ENCODE data around the genes EMSY, ALG8 and KCTD21.

DNA sequence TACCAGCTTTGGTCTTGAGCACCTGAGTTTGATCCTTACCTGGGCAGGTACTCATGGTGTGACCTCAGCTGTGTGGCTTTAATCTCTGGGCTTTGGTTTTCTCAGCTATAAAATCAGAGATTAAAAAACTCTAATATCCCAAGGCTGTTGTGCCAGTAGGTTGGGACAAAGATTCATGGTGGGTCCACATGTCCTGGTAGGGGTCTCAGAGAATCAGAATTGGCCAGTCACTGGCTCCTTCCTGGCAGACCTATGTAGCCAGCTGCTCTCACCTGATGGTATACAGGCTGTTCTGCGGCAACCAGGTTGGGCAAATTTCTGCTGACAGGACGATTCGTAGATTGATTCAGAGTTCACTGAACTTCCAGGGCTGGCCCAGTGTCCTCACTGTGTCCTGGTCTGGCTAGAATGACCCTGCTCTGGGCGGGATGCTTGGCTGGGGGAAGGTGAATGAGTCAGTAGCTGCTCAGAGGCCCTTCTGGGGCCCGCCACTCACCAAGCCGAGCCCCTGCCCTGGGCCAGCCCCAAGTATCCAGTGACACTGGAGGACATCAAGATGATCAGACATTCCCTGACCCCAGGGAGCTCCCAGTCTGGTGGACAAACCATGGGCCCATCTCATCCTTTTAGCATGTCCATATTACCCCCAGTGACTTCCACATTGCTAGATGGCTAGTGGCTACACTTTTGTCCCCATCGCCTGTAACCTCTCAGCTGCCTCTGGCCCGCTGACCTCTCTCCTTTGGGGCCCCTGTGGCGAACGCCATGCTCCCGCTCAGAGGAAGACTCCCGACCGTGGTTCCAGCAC, 62.9 kb upstream of the WNT11 start:
- PRO-cap = no peak

DNA sequence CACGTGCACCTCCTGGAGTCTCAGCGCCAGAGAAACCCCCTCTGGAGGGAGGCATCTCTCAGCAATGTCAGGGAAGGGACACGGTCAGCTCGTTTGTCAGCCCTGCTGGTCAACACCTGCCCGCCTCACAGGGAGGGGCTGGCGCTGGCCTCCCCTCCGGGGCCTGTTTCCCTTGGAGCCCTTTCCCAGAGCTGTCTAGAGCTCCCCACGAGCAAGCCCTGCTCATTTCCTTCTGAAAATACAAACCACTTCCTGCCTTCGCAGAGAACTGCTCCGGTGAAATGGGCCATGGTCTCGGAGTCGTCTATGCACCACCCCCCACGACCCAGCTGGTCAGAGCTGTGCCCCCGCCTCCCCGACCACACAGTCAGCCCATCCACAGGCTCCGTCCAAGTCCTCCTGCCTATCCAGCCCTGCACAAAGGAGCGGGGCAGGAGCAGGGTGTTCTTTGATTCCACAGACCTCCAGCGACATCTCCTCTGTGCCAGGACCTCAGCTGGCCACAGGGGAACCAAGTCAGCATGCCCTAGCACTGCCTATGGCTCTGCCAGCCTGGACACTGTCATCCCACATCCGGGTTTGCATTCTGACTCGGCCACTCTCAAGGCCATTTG, 81.9 kb upstream of the WNT11 start:
- PRO-cap = no peak

- PRO-cap = unidirectional peak, plus-strand start at chr11:76444433; bidirectional peak, plus-strand start at chr11:76444790, minus-strand start at chr11:76444676; bidirectional peak, plus-strand start at chr11:76444920, minus-strand start at chr11:76444867
Observed at GRCh38 chr11:76443880-76445320, at the start of gene EMSY. Gene EMSY, plus strand, starts transcription at chr11:76445018.

DNA sequence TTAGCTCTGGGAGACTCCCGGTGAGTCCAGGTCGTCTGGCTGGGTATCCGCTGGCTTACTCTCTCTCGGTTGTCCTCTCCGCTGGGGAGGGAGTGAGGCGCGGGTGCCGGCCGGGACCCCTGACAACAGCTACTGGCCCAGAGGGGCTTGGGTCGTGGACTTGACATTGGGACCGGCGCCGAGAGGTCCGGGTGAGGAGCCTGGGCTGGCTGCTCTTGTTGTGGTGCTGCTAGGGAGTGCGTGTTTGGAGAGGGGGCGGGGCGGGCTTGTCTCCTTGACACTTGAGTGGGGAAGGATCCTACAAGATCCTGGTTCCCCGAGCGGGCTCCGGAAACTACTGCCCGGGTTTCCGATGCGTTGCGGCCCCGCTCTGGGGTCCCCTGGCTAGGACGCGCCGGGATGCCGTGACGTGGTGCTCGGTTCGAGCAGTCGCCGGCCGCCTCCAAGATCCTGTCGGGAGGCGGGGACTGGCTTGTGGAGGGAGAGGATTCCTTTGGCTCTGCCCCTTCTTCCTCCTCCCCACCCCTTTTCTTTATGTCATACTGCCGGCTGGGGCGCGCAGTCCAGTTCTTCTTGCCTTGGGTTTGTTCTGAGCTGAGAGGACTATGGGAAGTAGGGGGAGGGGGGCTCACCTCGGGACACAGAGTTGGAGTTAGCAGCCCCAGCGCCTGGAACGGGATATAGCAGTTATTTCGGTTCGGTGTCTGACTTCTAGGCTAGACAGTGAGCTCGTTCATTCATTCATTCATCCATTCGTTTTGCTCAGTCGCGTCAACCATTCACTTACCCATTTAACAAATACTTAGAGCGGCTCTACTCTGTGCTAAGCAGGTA, 720 bp downstream of the EMSY start:
- PRO-cap = unidirectional peak, minus-strand start at position 455 of the sequence

GRCh38 chr11:76578358-76579336, 91.9 kb downstream of the LRRC32 start:
- PRO-cap = no peak

DNA sequence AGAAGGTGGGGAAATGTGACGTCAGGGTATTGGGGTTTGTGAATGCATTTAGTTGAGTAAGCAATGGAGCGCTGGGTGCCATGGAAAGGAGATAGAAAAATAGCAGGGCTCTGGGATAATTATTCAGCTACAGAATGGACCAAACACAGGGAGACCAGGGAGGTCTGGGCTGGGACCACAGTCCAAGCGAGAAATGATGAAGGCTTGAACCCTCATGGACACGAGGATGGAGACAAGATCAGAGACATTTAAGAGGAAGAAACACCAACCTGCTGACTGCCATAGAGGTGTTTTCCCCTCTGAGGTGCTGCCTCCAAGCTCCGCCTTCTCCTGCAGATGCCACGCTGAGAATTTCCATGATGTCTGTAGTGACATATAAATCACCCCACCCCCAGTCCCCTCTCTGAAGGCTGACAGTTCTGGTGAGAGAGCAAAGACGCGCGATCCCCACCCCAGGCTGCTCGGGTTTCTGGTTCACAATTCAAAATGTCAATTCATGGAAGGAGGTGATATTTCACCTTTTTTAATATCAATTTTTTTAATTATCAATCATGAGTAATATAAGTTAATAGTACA, 28.3 kb downstream of the LRRC32 start:
- PRO-cap = bidirectional peak, plus-strand start at position 433 of the sequence, minus-strand start at position 278 of the sequence

- PRO-cap = no peak
Observed at GRCh38 chr11:76656787-76657099, 13.8 kb downstream of the LRRC32 start.

DNA sequence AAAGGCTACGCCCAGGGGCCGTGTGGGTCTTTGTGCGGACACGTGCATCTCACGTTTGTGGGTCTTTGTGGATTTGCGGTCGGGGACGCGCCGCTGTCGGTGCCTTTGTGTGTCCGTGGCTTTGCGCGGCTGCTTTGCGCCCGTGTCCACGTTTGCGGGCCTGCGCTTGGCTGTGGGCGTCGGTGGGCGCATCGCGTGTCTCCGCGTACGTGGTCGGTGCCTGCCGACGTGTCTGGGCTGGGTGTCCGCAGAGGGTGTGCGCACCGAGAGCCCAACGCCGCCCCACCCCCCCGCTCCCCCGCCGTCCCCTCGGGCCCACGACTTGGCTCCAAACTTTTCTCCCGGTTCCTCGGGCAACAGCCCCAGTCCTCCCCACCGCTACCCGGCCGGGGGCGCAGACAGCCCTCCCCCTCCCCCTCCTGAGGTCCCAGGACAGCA, 483 bp downstream of the TSKU start:
- PRO-cap = bidirectional peak, plus-strand start outside the sequence, minus-strand start at position 340 of the sequence

- PRO-cap = no peak
Observed at GRCh38 chr11:76801767-76802350, 18.7 kb downstream of the TSKU start.

- PRO-cap = no peak
Observed at GRCh38 chr11:76885796-76886467, 25.2 kb downstream of the ACER3 start.

- PRO-cap = no peak
Observed at GRCh38 chr11:77108506-77108750, 5.8 kb downstream of the OMP start.

DNA sequence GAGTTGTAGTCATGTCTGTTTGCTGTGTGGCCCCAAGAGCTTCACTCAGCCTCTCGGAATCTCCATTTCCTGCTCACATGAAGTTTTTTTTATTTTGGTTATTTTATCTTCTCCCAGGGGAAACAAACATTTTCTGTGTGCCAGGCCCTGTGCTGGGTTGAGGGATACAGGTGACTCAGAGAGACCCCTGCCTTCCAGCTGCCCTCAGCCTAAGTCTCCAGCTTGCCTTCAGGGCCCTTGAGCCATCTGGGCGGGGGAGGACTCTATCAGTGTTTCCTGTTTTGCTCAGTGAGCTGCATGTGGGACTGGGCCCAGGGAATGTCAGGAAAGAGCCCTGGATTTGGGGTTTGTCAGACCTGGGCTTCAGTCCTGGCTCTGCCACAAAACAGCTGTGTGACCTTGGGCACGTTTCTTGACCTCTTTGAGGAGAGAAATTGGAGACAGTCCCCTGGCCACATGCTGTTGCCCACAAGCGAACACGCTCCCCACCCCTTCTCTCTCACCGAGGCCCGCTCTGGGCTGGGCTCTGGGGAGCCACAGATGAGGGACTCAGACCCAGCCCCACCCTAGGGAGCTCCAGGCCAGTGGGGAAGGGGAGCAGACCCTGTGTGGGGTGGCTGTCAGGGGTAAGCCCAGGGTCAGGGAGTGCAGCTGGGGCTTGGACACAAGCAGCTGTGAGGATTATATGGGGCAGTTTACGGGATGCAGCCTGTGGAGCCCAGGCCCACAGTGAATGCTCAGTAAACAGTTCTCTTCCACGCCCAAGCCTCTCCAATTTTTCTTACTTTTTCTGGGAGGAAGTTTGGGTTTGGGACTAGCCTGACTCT, 12.2 kb downstream of the MYO7A start:
- PRO-cap = no peak

DNA sequence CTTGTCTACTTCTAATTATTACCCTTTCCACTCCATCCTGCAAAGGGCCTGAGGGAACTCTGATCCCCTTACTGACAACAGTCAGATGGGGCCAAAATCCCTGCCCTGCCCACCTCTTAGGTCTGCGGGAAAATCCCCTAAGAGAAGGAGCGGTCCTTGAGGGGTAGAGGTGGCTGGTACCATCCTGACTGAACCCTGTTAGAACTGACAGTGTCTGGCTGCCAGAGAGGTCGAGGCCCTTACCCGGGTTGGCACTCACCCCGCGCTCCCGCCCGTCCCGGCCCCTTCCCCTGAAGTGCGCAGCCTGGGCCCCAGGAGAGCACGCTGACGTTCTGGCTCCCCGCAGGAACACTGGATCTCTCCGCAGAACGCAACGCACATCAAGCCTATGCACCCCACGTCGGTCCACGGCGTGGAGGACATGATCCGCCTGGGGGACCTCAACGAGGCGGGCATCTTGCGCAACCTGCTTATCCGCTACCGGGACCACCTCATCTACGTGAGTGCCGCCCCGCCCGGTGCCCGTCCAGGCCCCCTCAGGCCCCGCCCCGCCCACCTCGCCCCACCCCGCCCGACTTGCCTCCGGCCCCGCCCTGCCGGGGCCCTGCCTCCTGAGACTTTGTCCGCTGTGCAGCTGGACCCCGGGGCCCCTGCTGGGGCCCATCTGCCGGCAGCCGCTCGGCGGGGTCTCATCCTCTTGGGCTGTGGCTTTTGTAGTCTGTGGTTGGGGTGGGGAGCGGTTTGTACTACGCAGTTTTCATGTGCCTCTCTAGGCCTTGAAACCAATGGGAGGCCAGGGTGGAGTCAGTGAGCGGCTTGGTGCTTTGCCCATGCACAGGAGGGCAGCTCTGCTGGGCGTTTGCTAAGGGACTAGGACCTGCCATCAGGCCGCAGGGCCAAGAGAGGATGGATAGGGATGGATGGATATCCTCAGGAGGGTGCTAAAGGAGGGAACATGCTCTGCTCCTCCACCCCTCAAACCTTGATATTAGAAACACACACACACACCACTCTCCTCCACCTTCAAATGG, 19.7 kb downstream of the MYO7A start:
- PRO-cap = no peak

- PRO-cap = no peak
Observed at GRCh38 chr11:77175714-77176338, 47.8 kb downstream of the MYO7A start.

- PRO-cap = no peak
Observed at GRCh38 chr11:77701599-77702595, 64.3 kb upstream of the CLNS1A start.

- PRO-cap = no peak
Observed at GRCh38 chr11:78030362-78030855, 7.3 kb upstream of the KCTD14 start.

DNA sequence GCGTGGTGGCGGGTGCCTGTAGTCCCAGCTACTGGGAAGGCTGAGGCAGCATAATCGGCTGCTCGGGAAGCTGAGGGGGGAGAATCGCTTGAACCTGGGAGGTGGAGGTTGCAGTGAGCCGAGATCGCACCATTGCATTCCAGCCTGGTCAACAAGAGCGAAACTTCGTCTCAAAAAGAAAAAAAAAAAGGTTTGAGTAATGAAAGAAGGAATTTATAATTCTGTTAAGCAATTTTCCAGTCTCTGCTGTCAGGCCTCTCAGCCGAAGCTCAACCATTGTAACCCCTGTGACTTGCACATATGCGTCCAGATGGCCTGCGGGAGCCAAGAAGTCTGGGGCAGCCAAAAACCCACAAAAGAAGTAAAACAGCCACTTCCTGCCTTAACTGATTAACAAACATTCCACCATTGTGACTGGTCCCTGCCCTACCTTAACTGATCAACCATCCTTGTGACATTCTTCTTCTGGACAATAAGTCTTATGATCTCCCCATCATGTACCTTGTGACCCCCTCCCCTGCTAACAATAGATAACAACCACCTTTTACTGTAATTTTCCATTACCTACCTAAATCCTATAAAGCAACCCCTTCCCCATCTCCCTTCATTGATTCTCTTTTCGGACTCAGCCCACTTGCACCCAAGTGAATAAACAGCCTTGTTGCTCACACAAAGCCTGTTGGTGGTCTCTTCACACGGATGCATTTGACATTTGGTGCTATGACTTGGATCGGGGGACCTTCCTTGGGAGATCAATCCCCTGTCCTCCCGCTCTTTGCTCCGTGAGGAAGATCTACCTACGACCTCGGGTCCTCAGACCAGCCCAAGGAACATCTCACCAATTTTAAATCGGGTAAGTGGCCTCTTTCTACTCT, 1.2 kb upstream of the NDUFC2 start:
- PRO-cap = no peak

DNA sequence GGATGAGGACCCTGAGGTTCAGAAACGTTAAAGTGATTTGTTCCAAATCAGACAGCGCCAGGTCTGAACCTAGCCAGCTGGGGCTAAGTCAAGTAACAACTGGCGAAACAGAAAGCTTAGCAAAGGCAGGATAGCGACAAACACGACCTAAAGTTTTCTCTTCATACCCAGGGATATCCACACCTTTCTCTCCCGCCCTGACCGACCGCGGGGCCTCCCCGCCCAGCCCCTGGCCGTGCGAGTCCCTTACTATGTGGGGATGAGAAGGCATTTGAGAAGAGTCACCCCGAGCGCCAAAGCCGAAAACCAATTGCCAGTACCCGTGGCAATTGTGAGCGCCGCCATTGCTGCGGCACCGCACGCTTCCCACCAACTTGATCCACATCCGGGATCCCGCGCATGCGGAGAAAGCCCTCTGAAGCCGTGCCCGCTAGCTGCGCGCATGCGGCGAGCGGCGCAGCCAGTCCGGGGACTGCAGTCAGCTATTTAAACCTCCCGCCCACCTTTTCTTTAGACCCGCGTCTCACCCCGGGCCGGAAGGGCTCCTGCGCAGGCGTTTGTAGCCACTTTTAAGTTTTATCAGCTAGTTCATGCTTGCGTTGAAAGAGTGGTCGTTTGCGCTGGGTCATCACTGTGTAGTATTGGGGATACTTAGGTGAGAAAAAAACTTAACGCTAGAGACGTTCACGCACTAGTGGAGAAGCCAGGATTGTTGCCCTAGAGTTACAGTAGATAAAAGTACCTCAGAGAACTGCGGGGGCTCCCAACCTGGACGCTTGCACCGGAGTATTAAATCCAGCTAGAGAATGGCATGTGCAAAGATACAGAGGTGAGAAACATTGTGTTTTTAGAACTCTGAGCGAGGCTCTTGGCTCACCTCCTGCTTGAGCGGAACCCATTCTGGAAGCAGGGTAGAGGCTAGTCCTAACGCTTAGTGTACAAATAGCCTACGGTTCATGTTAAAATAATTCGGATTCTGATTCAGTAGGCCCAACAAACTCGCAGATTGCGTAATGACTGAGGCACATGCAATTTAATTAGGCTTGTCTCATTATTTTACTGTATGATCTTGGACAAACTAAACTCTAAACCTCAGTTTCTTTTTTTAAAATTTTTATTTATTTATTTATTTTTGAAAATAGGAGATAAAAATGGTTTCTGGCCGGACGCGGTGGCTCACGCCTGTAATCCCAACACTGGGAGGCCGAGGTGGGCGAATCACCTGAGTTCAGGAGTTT, at the start of gene ALG8:
TSS of gene ALG8 (minus strand) at position 383 of the 1,238 bp plus-strand sequence.
- PRO-cap = bidirectional peak, plus-strand start at position 459 of the sequence, minus-strand start at position 381 of the sequence

DNA sequence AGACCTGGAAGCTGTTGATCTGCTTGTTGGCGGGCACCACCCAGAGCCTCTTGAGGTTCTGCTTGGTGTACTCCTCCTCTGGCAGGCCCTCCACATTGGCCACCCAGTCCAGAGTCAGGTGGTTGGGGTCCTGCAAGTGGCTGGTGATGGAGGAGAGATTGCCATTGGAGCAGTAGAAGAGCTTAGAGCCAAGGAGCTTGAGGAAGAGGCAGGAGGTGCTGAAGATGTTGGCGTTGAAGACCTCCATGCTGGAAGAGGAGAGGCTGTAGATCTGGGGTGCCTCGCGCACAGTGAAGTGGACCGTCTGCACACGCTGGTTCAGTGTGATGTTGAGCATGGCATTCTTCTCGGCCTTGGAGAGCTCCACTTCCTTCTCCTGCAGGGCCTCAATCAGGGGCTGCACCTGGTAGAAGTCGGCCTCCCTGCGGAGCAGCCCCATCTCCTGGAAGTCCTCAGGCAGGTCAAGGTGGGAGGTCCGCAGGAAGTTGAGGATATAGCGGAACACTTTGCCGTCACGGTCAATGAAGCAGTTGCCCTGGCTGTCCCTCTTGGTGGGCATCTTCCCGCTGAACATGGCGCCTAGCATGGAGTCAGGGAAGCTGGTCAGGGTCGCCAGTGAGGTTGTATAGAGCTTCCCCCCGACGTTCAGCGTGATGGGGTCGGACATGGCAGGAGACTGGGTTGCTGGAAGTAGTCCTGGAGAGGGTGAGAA, 14.4 kb downstream of the KCTD21 start:
- PRO-cap = no peak

DNA sequence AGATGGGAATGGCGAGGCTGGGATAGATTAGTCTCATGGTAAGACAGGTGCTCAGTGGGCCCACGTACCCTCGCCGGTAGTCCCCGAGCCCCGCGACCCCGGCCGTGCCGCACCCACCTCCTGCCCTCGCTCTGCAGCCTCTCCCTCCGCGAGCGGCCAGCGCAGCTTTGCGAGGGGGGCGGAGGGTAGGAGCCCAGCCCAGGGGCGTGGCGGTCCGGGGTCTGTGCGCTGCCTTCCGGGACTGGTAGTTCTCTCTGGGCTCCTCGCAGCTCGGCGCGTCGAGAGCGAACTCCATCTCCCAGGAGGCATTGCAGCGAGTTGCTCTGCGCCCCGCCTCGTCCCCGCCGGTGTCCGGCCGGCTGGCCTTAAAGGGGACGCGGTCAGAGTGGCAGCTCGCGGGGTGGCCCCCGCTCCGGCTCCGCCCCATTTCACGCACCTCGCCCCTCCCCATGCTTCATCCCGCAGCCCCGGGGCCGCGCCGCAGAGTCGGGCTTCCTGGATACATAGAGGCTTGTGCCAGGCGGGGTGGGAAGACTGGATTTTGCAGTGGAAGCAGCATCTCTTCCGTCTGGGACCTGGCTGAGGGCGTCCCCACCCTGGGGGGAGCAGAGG, at the start of gene KCTD21:
TSS of gene KCTD21 (minus strand) at position 171 of the 612 bp plus-strand sequence.
- PRO-cap = bidirectional peak, plus-strand start at position 368 of the sequence, minus-strand start at position 133 of the sequence

All from pulmonary lymph node (tissue), 1 donor.